Iris pigment epithelial cell (primary cell): Measurements from ENCODE around the gene SSTR4.

DNA sequence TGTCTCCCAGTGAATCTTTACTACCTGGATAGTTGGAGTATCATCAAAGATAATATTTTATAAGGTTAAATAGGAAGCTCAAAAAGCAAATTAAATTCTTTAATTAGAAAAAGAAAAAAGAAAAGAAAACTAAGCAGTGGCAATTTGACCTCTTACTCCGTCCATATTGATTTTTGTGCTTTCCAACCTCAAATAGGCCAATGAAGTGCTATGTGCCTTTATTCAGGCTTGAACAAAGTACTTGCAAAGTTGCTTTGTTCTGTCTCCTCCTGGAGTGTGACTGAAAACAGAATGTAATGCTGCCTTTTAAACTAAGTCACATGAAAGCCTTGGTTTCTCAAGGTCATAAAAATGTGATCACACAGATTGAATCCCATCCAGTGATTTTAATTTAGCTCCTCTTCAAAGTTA lies 48.5 kb downstream of the KIZ start:
- RRBS, result no CpG with 5 or more reads among the region's 1 CpG

GRCh38 chr20:21218126-21218810 lies 84.9 kb upstream of the XRN2 start:
- RRBS, result no CpG with 5 or more reads among the region's 2 CpGs

GRCh38 chr20:21472948-21473328 lies 40.9 kb downstream of the NKX2-2 start:
- RRBS, result no CpG with 5 or more reads among the region's 4 CpGs

- RRBS, result no CpG with 5 or more reads among the region's 2 CpGs
Observed at GRCh38 chr20:21530006-21530257, 16.1 kb upstream of the NKX2-2 start.

GRCh38 chr20:22336291-22336675 lies 248.1 kb downstream of the FOXA2 start:
- RRBS, result no CpG with 5 or more reads among the region's 4 CpGs

GRCh38 chr20:22390096-22390829 lies 194.1 kb downstream of the FOXA2 start:
- RRBS, result no CpG with 5 or more reads among the region's 9 CpGs

DNA sequence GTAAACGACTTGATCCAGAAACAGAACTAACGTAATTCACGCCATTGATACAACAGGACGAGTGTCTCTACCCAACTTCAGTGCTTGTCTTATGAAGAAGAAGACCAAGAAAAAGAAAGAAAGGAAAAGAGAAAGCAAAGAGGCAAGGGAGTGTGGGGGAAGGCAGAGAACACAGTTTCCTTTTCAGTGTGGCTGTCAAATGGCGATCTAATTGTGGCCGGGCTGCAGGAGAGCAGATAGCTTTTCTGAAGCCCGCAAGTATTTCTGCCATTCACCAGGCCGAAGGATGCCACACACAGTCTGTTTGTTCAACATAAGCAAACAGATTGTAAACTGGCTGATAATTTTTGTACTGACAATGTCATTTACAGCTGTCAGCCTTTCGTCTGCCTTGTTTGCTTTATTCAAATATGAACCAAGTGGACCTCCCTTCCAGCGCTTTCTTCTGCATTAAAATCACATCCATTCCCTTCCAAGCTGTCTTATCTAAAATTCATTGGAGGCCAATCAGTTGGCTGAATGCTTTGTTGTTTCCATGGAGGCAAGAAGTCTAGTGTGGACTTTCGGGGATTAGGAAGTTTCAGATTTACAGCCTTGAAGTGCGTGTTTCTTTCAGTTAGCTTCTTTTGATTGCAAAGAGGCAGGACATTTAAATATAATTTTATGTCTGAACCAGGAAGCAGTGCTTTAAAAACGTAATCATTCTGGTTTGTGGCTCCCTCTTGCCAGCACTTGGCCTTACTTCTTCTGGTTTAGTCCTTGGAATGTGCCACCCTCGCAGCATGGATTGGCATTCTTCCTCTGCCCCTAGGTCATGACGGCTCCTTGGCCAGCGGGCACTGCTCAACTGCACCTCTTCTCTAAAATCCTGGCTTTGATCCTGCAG lies 180.4 kb downstream of the FOXA2 start:
- RRBS, result no CpG with 5 or more reads among the region's 16 CpGs

- RRBS, result no CpG with 5 or more reads among the region's 8 CpGs
Observed at GRCh38 chr20:22499684-22500270, 84.6 kb downstream of the FOXA2 start.

- RRBS, result 9% methylated on average over 14 of the region's 50 CpGs
Observed at GRCh38 chr20:22567778-22568709, 16.3 kb downstream of the FOXA2 start.

- RRBS, result no CpG with 5 or more reads among the region's 12 CpGs
Observed at GRCh38 chr20:22576250-22576697, 8.1 kb downstream of the FOXA2 start.

GRCh38 chr20:23035162-23035416 lies at the start of gene SSTR4:
Gene SSTR4, plus strand, starts transcription at chr20:23035312.
- RRBS, result 5% methylated on average over 13 of the region's 37 CpGs

DNA sequence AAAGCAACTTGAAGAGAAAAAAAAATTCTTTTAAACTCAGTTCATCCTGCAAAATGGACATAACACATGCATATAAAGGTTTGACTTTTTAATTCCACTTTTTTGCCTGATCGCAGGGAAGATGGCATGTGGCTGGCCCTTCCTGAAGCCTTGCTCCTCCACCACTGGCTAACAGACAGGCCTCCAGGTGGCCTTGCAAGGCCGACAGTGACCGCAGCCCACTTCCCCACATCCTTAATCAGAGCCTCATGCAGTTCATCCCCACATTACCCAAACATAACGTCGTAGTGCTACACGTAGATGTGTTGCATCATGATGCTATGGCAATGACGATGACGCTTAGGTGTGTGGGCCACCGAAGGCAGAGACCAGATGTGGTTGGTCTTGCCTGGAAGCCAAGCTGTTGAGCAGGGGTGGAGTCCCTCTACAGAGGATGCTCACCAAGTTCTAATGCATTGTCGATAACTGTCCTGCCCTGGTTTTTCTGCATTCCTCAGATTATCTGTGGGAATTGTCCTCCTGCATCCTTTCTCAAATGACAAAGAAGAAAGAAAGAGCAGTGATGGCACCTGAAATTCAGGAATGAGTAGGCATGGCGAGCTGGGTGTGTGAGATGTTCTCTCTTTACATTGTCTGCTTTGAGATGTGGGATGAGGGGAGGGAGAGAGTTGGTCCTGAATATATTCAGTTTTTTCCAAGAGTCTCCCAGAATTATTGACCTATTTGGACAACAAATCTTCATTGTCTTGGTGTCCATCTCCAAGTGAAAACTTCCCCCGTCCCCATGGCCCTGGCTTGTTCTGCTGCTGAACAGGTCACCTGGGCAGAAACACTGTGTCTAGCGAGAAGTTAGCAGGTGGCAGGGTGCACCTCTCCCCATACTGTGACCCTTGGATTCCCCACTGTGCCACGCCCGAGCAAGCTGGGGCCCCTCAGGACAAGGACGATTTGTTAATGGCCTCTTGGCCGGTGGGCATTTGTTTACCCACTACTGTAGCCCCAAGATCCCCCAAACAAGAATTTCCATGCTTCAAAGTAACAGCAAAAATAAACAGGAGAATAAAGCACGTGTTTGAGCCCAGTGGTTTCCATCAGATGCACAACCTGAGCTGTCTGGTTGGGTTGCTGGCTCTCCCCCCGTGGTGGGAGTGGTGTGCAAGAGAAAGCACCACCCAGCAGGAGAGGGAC lies 5.3 kb downstream of the CD93 start:
- RRBS, result no CpG with 5 or more reads among the region's 19 CpGs

DNA sequence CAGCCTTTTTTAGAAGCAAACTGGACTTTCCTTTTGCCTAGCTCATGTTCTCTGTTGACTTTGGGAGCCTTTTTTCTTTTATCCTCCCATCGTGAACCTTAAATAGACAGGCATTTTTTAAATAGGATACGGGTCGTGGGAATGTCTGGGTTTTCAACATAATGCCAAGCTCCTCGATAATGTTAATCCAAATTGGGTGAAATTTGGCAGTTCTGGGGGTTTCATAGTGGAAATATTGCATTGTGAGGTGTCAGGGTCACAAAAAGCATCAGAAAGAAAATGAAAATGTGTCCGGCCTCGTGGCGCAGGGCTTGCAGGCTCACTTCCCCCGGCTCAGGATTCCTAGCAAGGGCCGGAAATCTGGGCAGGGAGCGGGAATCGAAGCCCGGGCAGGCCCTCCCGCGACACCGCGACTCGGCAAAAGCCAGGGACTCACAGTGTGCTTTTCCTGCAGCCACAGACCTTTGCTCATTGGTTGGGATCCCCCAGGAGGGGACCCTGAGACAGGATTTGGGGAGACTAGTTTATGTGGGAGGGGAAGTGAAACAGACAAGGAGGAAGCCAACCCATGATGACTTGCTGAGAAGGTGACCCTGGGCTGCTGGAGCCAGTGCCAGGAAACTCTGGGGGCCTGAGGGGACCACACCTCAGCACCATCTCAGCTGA lies 771 bp upstream of the CD93 start:
- RRBS, result no CpG with 5 or more reads among the region's 17 CpGs

DNA sequence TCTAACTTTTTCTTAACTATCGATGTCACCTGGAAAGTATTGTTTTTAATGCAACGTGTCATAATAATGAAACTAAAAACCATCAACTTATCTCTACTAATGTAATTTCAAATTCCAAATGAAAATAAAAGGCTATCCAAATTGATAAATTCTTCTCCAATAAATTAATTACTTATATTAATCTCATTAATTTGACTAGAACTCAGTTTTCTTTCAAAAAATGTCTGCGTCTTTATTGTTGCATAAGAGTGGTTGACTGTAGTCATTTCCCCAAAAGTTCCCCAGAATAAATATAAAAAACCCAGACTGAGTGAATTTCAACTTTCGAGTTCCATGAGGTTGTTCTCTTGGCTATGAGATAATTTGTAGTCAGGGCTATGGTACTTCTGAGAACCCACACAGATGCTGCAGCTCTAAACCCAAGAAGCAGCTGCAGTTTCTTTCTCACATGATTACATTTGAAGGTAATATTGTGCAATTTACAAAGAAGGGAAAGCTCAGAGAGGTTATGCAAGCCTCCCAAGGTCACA lies 29.5 kb upstream of the CD93 start:
- RRBS, result no CpG with 5 or more reads among the region's 4 CpGs

DNA sequence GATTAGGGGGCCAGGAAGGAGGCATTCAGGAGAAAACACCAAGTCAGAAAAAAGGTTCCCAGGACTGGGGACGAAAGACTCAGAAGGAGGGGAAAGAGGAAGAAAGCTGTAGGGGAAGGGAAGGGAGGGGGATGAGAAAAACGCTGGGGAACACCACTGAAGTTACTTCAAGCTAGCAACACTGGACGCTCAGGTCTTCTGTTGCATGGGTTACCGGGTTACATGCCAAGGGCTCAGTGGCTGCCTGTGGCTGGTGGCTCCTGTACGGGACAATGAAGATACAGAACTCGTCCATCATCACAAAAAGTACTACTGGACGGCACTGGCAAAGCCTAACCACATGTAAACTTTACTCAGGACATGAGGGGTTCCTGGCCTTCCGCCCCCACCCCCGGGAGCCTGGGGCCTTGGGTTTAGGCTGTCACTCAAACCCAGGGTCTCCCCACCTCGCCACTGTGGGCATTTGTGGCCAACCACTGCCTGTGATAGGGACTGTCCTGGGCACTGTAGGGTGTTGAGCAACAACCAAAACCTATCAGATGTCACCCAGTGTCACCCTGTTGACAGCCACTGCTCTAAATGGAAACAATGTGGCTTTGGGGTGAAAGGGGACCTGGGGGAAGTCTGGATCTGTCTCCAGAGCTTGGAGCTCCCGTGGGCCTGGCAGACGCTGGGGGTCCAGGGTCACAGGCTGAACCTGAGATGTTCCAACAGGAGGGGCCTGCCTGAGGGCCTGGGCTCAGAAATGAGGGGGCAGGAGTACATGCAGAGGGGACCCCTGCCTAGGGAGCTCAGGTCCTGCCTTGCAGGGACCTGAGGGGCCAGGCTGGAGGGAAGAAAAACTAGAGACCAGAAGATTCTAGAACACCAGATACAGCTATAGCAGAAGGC lies 40.4 kb upstream of the CD93 start:
- RRBS, result no CpG with 5 or more reads among the region's 12 CpGs

GRCh38 chr20:23128386-23128869 lies 42.3 kb upstream of the CD93 start:
- RRBS, result no CpG with 5 or more reads among the region's 7 CpGs

DNA sequence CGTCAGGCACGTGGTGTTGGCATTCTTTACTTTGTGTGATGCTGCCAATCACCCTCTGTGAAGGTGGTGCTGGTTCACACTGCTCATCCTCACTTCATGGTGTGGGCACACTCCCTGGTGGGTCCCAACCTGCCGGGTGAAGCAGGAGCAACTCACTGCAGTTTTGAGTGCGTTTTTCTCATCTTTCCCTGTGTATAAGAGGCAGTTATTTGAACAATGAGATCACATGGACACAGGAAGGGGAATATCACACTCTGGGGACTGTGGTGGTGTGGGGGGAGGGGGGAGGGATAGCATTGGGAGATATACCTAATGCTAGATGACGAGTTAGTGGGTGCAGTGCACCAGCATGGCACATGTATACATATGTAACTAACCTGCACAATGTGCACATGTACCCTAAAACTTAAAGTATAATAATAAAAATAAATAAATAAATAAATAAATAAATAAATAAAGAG lies 53.6 kb upstream of the CD93 start:
- RRBS, result no CpG with 5 or more reads among the region's 5 CpGs

DNA sequence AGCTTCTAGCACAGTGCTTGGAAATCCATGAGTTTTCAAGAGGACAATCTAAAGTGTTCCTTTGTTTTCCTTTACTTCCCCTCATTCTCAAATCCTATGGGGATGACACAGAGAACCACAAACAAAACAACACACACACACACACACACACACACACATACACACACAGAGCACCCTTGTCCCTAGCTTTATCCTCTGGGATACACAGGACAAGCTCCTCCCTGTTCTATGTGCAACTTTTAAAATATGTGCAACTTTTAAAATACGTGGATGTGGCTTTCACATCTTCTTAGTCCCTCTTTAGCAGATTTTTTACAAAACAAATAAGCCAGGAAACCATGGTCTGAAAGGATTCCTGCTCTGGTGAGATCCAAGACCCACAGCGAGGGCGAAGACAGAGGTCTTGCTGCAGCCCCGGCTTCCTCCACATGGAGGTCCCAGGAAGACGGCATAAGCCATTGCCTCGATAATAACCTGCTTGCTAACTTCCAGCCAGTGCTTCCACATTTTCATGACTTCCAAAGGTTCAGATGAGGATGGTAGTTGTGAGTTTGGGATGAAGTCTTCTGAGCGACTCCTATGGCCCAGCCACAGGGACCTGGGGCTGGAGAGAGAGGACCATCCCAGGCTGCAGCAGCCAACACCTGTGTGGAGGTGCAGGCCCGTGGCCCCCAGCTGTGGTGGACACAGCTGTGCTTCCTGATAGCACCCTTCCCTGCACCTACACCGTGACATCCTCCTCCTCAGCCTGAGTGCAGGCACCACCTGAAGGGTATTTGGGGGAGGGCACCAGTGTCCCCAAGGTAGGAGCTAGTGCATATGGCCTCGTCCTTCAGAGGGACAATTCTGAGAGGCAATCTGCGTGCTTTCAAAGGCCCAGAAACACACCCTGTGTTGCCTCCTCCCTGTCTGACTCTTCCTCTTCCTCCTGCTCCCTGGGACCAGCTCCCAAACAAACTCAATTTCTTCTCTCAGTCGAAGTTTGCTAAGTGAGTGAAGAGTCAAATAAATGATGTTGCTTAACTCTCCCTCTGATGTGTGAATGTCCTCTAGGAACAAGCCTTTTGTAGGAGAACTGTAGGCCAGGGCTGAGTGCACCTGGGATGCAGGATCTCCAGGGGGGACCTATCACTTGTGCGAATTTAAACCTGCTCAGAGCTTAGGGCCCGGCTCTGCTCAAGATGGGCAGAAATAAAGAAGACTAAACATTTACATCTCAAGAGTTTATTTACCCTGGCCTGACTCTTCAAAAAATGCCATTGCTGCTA lies 63.0 kb upstream of the CD93 start:
- RRBS, result no CpG with 5 or more reads among the region's 14 CpGs

- RRBS, result no CpG with 5 or more reads among the region's 5 CpGs
Observed at GRCh38 chr20:23156034-23156482, 69.9 kb upstream of the CD93 start.

GRCh38 chr20:23165201-23165836 lies 79.2 kb upstream of the CD93 start:
- RRBS, result no CpG with 5 or more reads among the region's 15 CpGs